Progenitor cell of endocrine pancreas (in vitro differentiated cells): ENCODE results near the genes OR10A3, STK33, DENND2B and TMEM41B.

DNA sequence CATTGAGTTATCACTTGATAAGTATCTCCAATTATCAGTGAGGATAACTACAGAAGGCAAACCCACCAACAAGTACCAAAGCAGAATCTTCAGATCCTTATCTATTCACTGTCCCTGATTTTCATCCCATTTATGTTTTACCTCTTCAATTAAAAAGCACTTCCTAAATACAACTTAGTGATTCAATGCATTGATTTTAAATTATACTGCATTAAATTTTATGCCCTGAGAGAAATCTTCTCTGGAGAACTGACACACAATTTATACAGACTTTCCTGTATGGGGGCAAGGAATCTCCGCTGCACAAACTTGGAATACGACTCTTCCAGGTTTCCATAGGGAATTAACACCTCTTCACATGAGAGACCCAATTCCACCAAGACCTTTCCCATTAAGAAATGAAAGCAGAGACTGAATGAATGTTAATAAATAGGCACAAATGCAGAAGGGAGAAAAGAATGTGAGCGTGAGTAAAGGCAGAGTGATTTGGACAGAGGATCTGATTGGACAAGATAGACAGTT lies at the start of gene OR10A3:
Gene OR10A3, minus strand, starts transcription at position 117 of the 522 bp plus-strand sequence.
- PRO-cap, result no peak

- PRO-cap, result no peak
Observed at GRCh38 chr11:8223997-8224542, 39.6 kb downstream of the LMO1 start.

DNA sequence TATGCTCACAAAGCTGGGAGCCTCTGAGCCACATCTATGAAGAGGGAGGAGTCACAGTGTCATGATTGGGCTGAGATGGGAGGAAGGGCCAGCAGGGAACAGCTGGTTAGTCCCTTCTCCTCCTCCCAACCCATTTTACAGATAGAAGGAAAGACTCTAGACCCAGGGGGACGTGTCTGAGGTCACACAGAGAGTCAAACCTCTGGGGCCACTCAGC lies 101.2 kb upstream of the LMO1 start:
- PRO-cap, result no peak

DNA sequence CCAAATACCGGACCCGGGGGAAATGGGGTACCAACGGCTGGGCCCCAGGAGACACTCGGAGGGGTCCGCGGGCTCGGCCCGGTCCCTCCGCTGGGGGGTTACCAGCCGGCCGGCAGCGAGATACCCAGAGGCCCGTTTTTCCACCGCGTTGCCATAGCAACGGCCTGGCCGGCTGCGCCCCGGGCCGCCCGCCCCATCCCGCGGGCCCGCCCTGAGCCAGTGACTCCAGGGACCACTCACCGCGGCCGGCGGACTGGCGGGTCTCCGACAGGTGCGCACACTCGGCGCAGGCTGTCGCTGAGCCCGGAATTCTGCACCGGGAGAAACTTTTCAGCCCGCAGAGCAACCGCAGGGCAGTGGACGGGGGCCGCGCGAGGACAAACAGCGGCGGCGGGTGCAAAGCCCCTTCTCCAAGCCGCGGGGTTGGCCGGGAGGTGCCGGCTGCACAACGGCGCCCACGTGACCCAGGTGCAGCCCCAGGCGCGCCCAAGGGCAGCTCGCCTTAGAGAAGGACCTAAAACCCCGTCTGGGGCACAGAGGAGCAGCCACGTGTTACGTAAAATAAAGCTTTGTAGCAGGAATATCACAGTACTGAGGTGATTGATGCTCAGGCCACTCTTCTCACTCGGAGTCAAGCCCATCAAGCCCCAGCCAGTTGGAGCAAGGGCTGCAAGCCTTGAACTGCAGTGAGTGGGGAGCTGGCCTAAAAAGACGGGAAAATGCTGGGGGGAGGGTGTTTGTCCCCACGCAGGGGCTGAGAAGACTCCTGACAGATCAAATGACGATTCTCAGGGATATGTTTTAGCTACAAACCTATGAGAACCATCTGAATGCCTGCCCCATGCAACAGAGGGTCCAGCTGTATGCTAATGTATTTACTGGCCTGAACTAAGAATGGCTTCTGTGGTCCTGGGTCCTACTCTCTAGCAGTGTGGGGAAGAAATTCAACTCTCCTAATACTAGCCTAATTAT lies at the start of gene STK33:
Gene STK33, minus strand, starts transcription at position 386 of the 972 bp plus-strand sequence.
- PRO-cap, result bidirectional peak, plus-strand start at position 517 of the sequence, minus-strand start at position 315 of the sequence

DNA sequence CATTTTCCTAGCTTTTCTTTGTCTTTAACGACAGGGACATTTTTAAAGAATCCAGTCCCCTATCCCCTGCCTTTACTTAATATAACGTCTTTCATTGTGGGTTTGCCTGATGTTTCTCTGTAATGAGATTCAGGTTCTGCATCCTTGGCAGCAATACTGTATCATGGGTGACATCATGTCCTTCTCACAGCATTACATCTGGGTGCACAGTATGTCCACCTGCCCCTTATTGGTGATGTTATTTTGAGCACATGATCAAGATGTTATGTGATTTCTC lies 9.6 kb upstream of the STK33 start:
- PRO-cap, result no peak

- PRO-cap, result no peak
Observed at GRCh38 chr11:8732400-8732608, 49.7 kb downstream of the RPL27A start.

DNA sequence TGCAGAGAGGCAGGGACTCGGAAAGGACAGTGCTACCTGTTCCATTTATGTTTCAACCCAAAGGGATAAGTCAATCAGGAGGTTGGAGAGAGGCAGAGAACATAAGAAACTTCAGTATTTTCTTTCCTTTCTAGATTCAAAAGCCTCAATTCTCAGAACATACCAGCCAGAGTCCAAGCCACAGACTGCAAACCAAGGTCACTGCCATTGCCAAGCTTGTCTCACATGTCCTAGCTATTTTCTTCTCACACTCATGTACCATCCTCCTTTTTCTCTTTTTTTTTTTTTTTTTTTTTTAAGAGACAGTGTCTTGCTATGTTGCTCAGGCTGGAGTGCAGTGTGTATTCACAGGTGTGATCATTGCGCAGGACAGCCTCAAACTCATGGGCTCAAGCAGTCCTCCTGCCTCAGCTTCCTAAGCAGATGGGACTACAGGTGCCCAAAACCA lies 11.2 kb downstream of the DENND2B start:
- PRO-cap, result no peak

GRCh38 chr11:8806442-8807006 lies 4.0 kb downstream of the DENND2B start:
- PRO-cap, result no peak

DNA sequence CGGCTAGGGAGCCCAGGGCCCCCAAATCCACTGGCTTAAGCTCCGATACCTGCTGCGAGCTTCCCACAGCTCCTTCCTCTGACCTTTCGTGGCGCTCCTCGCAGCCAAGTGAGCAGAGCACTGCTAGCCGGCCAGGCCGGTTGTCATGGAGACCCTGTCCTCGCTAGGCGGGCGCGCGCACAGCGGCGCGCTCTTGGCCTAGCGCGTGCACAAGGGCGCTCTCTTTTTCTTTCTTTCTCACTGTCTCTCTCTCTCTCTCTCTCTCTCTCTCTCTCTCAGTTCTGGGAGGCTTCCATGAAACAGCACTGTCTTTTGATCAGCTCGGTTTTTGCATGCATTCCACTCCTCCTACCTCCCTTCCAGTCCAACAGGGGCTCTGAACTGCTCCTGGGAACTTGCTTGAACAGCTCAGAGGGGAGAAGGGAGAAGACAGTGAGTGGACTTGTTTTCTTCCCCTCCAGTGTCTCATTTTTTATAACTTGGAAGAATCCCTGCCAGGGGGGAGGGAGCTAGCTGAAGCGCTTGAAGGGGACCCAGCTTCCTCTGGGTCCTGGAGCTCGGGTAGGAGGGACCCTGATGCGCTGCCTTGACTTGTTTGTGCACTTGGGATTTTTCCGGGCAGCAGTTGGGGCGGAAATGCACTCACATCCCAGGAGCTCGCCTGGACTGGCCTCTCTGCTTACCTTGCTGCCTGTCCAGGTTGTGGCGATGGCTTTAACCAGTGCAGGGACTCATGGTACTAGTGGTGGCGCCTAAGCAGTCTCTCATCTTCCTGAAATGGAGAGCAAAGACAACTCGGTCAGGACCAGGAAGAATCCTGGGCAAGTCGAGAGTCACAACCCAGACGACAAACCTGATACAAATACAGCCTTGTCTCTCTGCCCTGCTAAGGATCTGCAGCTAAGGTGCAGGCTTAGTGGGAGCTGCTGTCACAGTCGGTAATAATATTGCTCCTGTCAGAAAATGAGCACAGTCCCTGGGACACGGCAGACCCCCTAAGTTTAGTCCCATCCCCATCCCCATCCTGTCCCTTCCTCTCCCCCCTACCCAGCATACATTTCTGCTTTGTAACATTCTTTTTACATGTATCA lies at the start of gene DENND2B:
Gene DENND2B, minus strand, starts transcription at position 111 of the 1,091 bp plus-strand sequence.
- PRO-cap, result bidirectional peak, plus-strand start at position 218 of the sequence, minus-strand start at position 110 of the sequence

DNA sequence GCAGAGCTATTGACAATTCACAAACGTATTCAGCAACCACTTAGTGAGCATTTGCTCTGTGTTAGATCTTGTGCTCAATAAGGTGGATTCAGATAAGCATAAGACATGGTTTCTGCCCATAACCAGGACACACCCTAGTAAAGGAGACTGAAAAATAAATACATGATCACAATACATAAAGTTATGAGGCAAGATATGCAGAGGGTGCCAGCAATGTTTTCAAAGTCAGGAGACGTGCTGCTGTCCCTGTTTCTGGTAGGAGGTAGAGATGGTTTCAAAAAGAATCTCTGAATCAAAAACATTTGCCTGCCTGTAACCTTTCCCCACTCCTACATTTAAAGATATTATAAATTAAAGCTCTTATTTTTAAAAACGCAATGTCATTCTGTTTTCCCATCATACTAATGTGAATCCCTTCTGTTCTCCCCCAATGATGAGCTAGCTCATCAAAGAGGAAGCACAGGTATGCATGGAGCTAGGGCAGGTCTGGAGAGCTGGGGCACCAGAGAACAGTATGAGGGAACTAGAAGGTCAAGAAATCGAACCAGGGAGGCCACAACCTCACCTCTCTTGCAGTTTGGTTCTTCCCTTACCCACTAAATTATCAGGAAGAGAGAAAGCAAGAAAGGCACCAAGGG lies 1.2 kb downstream of the TMEM9B start:
- PRO-cap, result no peak

DNA sequence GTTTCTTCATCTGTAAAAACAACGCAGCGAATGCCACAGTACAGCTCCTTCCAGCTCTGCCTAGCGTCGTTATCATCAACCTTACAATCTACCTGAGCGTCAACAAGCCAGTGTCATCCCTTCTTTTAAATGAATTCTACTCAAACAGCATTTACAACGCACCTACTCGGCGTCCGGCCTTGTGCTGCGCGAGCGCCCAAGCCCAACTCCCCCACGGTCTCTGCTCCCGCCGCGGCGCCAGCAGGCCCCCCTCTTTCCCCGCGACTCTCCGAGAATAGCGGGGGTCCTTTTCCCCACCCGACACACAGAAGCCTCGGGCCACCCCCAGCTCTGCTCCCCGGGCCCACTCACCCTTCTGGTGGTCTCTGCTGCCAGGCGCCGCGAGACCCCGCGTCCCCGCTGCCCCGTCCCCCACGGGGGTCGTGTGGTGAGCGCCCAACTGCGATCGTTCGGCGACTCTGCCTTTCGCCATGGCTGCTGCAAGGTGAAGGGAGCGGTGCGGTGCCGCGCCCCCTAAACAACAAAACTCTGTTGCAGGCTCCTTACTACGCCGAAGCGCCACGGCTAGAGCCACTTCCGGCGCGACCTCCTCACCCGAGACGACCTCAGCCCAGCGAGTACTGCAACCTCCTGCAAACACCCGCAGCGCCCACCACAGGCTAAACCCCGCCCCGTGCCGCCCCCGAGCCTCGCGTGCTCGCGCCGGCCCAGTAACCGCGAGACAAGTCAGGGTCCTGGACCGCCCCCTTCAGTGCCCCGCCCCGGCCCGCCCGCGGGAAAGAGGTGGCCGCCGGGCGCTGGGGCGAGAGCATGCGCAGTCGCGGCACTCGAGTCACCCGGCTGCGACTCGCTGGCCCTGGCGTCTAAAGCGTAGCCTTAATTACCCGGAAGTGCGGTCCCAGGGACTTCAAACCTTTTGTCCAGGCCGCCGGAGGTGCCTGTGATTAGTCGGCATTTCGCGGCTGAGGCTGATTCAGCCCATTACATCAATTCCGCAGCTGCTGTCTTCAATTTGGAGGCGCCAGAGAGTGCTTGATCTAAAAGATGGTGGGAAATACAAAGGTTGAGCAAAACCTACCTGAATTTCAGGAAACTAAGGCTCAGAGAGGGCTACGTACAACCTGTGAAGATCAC lies at the start of gene TMEM41B:
Gene TMEM41B, minus strand, starts transcription at position 624 of the 1,134 bp plus-strand sequence.
- PRO-cap, result unidirectional peak, minus-strand start at position 490 of the sequence; bidirectional peak, plus-strand start at position 989 of the sequence, minus-strand start at position 624 of the sequence

GRCh38 chr11:9422365-9423272 lies 38.2 kb downstream of the IPO7 start:
- PRO-cap, result no peak

GRCh38 chr11:9613841-9614701 lies 40.6 kb downstream of the WEE1 start:
- PRO-cap, result bidirectional peak, plus-strand start at chr11:9613956, minus-strand start at chr11:9613740; bidirectional peak, plus-strand start at chr11:9614269, minus-strand start at chr11:9614052

DNA sequence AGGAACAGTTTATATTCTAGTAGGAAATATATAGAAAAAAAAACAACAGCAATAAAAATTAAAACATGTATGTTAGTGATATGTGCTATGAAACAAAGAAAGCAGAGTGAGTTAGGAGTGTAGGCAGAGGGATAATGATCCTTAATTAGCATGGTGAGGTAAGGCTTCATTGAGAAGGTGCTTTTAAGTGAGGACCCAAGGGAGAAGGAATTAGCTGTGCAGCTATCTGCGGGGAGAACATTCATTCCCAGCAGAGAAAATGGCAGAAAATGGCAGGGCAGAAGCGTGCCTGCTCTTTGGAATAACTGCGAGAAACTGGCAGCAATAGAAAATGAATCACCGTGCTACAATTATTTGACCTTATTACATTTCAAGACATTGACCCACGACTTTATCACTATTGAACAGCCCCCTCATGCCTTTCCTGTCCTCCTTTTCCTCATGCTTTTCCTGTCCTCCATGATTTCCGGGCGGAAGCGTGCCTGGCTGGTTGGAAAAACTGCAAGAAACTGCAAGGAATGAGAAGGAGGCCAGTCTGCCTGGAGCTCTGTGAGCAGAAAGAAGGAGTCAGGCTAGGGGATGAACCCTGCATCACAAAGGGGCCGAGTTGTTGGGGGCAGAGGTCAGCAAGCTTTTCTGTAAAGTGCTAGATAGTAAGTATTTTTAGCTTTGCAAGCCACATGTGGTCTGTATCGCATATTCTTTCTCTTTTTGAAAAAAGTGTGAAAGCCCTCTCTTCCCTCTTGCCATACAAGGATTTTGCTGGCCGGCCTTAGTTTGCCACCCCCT lies 37.2 kb upstream of the SWAP70 start:
- PRO-cap, result no peak

DNA sequence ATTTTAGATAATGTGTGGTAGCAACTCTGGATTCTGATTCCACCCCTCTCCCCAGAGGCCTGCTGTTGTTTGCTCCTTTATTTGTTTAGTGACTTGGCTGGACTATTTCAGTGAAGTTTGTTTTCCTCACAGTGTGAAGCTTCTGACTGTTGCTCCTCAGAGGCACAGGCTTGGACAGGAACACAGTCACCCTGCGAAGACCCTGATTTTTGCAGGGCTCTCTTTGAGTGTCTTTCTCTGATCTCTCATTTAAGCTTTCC lies 72.5 kb downstream of the SWAP70 start:
- PRO-cap, result no peak

- PRO-cap, result no peak
Observed at GRCh38 chr11:10139768-10140284, 154.2 kb downstream of the SBF2 start.

GRCh38 chr11:10272063-10272540 lies 21.9 kb downstream of the SBF2 start:
- PRO-cap, result no peak

GRCh38 chr11:10295146-10296005 lies 1.4 kb upstream of the SBF2 start:
- PRO-cap, result no peak

DNA sequence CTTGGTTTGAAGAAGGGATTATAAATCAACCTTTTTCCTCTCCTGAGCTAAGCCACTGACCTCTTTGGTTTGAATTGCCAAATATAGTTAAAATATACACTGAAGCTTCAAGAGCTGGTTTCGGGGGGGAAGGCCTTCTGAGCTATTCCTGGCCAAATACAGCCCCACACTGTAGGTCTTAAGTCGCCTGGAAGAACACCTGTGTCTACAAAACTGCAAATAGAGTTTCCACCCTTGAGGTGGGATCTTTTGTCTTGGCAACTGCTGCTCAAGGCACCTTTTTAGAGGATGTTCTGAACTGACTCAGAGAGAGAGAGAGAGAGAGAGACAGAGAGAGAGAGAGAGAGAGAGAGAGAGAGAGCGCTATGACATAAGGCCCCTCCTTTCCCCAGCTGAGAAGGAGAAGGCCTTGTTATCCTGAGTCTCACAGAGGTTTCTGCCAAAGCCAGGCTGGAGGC lies 5.5 kb downstream of the ADM start:
- PRO-cap, result no peak

- PRO-cap, result bidirectional peak, plus-strand start at chr11:10352046, minus-strand start at chr11:10351791; bidirectional peak, plus-strand start at chr11:10352372, minus-strand start at chr11:10352085
Observed at GRCh38 chr11:10351463-10352181, 46.7 kb downstream of the ADM start.